Neuron (in vitro differentiated cells): ENCODE data around the genes ZFR2 and LRG1.

DNA sequence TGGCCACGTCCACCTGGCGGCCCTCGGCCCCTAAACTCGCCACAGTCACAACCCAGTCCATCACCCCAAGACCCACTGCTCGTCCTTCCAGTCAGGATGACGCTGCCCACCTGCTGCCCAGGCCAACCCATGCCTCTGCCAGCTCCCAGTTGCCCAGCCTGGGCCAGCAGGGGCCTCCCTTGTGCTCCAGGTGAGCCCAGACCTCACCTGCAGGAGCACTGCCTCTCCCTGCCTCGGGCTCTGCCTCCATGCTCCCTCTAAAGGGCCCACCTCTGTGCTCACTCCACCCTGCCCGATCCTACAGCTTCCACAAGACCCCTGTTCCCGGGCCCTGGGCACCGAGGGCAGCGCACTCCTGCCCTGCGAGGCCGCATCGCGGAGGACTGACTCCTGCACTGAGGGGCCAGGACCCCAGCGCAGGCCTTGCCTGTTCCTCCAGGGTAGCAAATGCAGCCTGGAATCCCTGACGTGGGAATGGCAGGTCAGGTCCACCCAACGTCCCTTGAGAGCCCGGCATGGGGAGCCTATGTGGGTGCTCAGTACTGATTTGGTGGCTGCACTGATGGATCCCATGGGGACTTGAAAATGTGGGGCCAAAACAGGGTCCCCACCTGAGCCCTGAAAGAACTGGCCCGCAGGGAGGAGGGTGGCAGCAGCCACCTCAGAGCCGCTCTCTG lies 8.1 kb upstream of the CACTIN start:
- PRO-cap, result no peak

GRCh38 chr19:3636323-3636538 lies 9.6 kb upstream of the CACTIN start:
- PRO-cap, result no peak

DNA sequence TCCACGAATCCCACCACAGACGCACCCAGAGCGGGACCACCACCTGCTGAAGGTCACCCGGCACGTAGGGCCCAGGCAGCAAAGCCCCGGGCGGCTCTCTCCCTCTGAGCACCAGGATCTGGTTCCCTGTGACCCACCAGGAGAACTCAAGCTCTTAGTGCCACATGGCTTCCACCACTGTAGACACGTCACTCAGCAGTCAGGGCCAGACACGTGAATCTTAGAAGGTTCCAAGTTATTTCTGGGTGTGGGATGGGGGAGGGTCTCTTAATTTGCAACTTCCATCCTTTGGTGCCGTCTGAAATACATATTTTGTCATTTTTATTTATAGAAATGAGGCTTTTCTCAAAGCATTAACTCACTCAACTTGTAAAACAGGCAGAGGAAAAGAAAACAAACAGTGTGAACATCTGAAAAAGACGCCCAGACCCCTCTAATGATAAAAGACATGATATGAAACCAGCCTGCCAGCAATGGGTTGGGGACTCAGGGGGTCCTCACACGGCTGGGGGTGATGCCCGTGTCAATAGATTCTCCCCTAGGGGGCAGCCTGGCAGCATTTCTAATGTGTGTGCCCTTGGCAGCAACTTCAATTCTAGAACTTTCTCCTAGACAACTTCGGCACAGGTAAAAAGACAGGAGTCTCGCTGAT lies 15.4 kb downstream of the PIP5K1C start:
- PRO-cap, result no peak

DNA sequence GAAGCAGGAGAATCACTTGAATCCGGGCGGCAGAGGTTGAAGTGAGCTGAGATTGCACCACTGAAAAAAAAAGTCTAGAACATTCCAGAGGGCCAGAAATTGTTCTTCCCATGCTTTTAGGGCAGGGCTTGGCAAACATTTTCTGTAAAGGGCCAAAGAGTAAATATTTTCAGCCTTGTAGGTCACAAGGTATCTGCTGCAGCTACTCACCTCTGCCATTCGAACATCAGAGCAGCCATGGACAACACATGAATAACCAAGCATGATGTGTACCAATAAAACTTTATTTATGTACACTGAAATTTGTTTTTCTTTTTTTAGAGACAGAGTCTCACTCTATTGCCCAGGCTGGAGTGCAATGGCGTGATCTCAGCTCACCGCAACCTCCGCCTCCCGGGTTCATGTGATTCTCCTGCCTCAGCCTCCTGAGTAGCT lies 3.8 kb downstream of the APBA3 start:
- PRO-cap, result no peak

- PRO-cap, result no peak
These were observed 15.3 kb upstream of the MATK start for GRCh38 chr19:3801223-3802232.

DNA sequence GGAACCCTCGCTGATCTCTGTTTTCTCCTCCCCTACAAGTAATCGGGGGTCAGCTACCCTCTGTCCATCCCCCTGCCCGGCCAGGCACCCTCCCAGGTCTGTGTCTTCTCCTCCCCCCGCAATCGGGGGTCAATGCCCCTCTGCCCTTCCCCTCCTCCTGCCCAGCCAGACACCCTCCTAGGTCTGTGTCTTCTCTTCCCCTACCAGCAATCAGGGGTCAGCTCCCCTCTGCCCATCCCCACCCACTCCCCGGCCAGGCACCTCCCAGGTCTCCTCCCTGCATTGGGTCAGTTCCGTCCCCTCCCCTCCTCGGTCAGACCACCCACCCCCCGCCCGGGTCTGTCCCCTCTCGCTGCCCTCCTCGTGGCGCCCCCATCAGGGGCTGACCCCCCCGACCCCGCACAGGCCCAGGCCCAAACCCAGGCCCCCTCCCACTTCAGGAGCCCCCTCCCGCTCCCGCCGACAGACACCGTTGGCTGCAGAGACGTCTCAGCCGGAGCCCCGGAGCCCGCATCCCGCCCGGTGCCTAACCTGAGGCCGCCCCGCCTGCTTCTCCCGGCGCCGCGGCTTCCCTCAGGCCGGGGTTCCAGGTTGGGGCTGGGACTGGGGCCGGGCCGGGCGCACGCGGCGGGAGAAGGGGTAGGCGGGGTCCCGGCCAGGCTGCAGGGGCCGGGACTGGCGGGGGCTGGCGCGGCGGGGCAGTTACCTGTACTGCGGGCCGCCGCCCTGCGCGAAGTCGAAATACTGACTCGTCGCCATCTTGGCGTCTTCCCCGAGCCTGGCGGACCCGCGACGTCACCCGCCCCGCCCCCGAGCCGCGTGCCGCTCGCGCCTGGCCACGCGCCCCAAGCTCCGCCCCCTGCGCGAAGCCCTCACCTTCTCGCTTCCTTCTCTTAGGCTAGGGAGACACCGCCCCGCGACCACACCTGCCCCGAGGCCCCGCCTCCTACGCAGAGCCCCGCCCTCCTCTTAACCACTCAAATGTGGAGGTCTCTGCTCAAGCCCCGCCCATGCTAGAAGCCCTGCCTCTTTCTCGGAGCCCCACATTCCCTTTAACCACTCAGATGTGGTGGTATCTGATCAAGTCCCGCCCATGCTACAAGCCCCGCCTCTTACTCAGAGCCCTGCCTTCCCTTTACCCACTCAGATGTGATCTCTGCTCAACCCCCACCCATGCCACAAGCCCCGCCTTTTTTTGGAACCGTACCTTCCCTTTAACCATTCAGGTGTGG lies at the start of gene ZFR2:
TSS of gene ZFR2 (minus strand) at position 780 of the 1,232 bp plus-strand sequence.
- PRO-cap, result bidirectional peak, plus-strand start at position 290 of the sequence, minus-strand start at position 179 of the sequence; unidirectional peak, minus-strand start at position 780 of the sequence

DNA sequence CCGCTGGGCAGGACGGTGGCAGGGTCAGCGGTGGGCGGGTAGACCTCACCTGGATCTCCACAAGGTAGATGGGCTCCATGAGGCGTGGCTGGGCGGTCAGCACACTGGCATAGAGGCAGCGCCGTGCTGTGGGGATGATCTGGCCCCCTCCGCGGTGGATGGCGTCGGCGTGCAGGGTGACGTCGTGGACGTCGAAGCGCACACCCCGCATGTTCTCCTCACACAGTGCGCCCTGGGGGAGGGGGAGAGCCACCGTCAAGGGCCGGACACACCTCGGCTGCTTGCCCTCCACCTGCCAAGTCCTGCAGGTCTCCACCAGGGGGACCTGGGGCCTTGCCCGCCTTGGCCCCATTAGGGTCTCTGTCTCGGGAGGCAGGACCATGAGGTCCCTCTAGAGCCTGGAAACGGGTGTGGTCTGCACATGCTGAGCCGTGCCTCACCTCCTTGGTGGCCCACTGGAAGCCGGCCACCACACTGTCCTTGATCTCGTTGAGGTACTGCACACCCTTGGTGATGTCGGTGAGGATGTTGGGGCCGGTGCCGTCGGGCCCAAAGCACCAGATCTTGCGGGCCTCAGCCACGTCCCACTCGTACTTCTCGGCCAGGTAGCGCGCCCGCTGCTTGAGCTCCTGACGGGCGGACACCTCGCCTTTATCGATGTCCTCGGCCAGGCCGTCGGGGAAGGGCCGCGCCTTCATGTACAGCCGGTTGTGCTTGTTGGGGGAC lies 6.6 kb upstream of the DAPK3 start:
- PRO-cap, result no peak

DNA sequence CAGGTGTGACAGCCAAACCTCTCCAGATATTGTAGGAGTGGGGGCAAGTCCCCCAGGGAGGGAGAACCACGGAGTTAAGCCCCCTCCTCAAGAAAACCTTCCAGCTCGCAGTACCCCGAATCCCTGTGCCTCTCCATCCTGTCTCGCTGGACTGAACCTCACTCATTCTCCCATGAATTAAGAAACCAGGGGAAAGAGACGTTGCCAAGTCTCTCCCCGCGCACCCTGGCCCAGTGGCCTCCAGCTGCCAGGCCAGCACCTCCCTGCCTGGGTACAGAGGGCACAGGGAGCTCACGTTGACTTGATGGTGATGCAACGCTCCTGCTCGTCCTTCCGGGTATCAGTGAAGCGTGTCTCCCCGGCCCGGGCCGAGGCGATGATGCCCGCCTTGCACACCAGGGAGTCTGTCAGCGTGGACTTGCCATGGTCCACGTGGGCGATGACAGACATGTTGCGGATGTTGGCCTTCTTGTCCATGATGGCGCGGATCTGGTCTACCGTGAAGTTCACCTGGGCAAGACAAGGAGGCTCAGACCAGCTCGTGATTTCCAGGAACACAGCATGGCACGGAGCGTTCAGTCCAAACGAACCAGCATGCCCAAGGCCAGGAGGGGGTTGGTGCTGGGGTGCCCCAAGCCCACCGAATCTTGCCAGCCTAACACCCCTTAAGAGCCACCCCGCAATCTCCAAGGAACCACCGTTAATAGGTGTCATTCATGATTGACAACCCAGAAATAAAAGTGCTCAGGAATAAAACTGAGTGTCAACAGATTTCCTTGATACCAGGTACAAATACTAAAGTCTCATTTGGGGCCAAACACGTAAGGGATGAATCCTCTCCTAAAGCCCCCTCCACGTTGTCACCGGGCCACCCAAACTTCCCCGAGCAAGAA lies 1.2 kb downstream of the EEF2 start:
- PRO-cap, result no peak

DNA sequence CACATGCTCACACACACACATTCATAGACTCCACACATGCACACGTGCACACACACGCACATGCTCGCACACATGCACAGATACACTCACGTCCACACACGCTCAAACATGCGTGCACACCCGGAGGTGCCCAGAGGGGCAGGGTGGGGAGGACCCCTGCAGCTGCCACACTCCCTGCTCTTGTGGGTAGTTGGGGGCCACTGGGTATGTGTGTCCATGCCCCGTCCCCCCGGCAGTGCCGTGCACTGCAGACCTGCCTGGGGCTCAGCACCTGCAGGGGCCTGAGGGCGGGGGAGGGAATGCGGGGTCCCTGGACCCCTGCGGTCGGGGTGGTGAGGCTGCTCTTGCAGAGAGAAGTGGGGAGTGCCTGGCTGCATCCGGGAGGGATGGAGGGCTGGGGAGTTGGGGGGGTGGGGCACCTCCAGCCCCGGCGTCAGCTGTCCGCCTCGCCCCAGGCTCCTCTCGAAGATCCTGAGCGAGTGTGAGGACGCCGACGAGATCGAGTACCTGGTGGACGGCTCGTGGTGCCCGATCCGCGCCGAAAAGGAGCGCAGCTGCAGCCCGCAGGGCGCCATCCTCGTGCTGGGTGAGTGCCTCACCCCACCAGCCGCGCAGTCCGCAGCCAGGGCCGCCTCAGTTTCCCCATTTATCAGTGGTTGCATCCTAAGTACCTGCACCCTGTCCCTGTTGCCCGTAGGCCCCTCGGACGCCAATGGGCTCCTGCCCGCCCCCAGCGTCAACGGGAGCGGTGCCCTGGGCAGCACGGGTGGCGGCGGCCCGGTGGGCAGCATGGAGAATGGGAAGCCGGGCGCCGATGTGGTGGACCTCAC lies 29.6 kb downstream of the ZBTB7A start:
- PRO-cap, result no peak

DNA sequence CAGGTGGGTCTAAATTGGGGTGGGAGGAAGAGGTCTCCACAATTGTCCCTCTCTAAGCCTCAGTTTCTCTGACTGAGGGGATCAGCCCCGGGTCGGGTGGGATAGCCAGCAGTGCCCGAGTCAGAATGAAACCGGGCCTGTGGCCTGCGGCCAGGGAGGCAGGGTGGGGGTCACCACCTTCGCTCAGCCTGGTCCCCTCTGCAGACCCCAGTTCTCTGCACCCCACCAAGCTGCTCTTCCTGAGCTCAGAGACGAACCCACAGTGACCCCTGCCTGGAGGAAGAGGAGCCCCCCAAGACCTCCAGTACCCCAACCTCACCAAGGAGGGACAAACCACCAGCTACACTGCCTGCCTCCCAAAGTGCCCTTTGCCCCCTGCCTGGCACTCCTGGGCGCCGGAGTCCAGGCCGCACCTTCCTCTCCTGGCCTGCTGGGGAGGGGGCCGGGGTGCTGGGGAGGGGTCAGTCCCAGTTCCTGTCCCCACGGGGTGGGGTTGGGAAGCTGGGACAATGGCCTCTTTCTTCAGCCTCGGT lies 14.6 kb downstream of the ZBTB7A start:
- PRO-cap, result no peak

- PRO-cap, result no peak
These were observed 14.7 kb upstream of the ZBTB7A start for GRCh38 chr19:4081308-4081789.

GRCh38 chr19:4110320-4110968 lies 13.5 kb downstream of the MAP2K2 start:
- PRO-cap, result no peak

- PRO-cap, result no peak
These were observed 4.4 kb downstream of the CREB3L3 start for GRCh38 chr19:4157843-4158203.

DNA sequence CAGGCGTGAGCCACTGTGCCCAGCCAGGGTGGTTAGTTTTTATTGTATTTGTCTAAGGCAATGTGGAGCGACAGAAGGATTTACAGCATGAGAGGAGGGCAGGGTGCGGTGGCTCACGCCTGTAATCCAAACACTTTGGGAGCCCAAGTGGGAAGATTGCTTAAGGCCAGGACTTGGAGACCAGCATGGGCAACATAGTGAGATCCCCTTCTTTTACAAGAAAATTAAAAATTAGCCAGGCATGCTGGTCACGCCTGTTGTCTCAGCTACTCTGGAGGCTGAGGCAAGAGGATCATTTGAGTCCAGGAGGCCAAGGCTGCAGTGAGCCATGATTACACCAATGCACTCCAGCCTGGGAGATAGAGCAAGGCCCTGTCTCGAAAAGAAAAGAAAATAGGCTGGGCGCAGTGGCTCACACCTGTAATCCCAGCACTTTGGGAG lies 2.0 kb upstream of the MPND start:
- PRO-cap, result no peak

DNA sequence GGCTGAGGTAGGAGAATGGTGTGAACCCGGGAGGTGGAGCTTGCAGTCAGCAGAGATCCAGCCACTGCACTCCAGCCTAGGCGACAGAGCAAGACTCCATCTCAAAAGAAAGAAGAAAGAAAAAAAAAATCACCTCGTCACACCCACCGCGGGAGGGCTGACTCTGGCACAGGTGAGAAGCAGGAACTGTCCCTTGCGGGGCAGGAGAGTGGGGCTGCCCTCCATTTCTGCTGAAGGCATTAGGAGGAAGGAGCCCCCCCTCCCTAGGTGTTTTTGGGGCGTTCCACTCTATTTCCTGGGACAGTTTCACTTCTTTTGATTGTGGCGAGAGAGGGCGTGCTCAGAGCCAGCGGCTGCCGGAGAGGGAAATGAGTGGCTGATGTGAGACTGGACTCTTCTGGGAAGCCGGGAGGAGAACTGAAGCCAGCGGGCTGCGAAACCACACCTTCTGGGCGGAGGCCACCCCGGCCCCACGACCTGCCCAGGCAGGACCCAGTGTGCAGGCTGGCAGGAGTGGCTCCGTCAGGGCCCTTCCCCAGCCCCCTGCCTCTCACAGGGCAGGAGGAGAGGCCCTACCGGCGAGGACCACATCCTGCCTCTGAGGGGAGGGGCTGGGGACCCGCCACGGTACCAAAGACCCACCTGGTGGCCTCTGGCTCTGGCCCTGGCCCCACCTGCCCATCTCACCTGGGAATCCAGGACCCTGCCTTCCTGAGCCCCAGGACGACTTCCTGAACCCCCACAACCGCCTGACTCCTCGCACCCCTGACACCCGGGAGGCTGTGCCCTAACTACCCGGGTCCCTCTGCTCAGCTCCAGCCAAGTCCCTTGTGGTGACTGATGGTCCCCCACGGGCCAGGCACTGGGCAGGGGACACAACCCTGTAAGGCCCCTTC lies 25.9 kb downstream of the MPND start:
- PRO-cap, result no peak

DNA sequence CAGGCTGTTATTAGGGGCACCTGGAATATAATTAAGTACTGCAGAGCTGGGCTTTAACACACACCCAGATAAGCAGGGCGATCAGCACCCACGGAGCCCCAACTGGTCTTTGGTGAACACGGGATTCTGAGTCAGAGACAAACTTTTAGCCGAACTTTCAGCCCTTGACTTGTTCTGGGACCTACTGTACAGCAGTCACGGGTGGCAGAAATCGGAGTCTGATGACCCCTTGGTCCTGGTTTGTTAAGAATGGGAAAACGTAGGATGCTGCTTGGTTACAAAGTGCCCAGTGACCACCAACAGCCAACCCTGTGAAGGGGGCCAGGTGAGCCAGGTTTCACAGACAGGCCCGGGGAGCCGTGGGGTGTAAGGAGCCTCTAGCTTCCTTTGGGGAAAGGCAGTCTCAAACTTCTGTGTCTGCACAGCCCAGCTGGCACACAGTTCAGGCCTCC lies 9.0 kb downstream of the SH3GL1 start:
- PRO-cap, result no peak

GRCh38 chr19:4452129-4452788 lies 5.3 kb downstream of the UBXN6 start:
- PRO-cap, result no peak

DNA sequence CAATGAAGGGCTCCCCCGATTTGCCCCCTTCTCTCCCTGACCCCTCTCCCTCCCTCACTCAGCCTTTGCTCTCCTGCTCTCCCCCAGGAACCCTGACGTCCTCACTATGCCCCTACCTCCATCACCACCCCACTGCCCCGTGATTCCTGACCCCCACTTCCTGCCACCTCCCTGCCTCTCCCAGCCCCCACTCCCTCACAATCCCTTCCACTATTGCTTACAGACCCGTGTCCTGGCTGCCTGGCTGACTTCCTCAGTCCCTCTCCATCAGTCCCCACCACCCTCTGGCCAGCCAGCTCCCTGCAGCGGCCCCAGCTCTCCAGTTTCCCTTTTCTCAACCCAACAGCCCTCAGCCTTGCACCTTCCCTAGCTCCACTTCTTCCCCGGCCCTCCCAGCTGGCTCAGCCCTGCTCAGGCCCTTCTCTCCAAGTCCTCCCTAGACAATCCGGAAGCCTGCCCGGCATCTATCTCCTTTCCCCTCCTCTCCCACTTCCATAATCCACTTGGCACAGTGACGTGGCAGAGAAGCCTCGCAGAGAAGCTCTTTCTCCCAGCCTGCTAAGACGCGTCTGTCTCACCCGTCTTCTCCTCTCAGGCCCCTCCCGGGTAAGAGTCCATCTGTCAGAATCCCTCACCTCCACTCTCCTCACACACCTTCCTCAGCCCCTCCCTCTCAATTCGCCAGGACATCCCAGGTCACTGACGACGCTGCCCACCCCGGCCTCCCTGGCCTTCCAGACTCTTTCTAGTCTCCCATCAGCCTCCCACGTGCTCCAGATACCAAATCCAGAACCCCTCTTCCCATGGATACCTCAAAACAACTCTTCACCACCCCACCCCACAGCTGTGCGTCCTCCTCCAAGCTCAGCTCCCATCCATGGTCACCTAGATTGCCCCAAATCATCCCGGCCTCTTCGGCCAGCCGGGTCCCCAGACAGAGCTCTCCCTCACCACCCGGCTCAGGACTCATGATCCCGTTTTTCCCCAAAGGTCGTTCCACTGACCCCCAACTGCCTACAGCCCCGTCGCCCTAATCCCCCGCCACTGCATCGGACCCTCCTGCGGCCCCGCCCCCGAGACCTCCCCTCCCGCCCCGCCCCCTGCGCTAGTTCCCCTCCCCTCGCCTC lies 989 bp downstream of the UBXN6 start:
- PRO-cap, result bidirectional peak, plus-strand start at position 256 of the sequence, minus-strand start at position 263 of the sequence; bidirectional peak, plus-strand start at position 624 of the sequence, minus-strand start at position 571 of the sequence; bidirectional peak, plus-strand start outside the sequence, minus-strand start at position 1,048 of the sequence

GRCh38 chr19:4537769-4538946 lies 1.7 kb downstream of the LRG1 start:
- PRO-cap, result no peak

DNA sequence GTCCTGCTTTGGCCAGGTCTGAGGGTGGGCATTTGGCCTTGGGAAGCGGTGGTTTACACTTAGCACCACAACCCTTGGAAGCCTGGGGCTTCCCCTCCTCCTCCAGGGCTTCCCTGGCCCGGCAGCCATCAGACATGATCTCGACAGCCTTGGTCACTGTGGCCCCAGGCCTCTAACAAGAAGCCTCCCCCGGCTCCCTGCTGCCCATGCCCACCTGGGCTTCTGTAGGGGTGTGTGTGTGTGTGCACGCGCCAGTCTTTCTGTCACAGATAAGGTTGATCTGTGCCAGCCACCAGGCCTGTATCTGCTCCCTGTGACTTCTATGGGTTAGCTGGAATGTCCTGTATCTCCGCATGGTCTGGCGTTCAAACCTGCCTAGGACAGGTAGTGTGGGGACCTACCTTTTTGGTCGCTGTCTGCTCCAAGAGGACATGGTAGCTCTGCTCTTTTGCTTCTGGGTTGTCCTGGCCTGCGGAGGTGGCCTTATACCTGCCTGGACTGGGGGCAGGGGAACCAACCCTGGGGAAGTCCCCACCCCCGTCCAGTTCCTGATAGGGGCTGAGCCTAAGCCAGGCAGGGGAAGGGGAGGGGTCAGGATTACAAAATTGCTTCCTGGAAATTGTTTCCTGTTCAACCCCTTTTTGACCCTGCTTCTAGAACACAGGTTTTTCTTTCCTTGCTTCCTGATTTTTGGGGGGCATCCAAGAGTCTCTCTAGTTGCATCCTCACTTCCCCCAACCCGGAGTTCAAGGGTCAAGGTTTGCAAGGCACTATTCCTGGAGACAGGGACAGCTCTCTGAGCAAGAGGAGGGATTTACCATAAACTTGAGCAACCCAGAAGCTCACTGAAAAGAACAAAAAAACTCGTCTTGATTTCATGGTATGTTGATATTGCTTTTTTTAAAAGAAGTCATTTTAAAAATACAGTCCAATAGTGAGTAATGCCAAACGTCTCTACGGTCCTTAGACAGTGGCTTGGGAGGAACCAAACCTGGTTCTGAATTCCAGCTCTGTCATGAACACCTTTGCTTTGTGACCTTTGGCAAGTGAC lies at the start of gene LRG1:
TSS of gene LRG1 (minus strand) at position 456 of the 1,051 bp plus-strand sequence.
- PRO-cap, result no peak